Heart right ventricle (tissue), 2 donors: ENCODE measurements around a stretch of chr5.

DNA sequence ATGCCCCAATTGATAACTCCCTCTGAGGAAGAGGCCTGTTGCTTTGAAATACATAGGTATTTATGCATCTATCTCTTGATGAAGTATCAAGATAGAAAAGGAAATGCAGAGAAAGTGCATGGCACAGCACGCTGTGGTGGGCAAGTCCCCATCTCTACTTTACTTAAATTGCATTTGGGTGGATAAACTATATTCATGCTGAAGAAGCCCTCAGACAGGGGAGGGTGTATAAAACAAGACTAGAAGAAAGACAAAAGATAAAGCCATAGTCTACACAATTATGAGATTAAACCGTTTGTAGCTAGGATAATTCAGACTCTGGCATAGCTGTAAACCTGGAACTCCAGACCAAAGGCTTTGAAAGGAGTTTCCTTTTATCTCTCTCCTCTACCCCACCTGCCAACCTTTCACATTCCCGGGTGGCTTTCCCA, 6.5 kb downstream of the GARIN3 start:
- PRO-cap, 2 experiments, result no peak in any of the 2 experiments

DNA sequence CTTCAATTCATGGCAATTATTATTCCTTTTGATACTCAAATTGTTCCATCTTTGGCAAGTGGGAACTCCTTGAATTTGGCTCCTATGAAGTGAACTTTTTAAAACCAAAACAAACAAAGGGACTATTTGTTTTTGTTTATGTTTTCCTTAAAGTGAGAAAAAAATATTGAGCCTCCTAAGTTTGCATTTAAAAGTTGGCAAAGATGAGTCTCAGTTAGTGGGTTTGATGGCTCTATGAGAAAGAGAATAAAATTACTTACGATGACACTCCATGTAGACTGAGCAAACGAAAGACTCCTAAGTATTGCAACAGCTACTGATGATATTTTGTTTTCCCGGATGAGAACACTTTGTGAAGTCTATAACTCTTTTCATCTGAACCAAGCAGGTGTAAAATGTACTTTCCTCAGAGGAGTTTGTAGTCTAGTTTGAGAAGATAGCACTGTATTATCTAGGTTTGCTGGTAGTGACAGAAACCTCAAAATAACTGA, 1.8 kb upstream of the ITK start:
- PRO-cap, 2 experiments, result no peak in any of the 2 experiments

DNA sequence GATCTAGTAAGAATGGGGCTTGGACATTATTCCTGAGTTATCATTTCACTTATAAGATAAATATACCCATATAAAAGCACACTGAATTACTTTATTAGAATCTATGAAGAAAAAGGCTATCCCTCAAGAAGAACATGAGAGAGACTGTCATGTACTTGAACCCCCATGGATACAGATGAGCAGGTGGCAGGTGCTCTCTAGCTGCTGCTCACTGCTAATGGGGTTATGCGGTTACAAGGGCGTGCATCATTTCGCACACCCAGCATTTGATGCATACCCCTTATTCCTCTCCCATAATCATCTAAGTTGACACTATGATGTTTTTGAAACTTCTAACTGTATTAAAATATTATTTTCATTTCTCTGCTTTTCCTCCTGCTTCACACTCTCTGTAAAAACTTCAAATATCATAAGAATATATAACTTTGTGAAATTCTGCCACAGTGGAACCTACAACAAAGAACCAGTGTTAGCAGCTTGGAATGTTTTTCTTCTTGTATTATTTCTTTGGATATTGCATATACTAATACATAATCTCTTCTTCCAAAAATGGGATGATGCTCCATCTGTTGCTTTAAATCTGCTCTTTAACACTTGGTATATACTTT, 16.5 kb downstream of the ITK start:
- PRO-cap, 2 experiments, result no peak in any of the 2 experiments

DNA sequence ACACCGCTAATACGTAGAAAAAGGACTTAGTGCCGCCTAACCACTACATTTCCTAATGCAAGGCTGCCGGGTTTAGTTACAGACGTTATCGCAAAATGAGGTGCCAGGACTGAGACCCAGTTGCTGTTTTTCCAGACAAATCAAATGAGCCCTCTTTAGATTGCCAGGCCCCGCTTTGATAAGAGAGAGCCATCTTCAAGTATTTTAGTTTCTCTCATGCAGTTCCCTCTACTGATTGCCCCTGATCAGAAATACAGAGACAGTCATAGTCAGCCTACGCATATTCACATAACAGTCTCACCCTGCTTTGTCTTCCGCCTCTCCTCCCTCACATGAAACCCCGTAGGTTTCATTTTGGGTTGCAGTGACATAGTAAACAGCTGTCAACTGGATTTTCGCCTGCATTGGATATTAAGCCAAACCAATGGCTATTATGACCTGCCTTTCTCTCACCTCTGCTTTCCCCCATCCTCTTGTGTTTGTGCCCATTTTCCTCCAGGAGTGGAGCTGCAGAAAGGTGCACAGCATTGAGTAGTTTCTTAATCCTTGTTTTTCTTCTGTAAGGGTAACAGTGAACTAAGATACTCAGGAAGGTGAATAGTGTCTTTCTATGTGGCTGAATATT, 968 bp downstream of the FNDC9 start:
- PRO-cap, 2 experiments, result no peak in any of the 2 experiments

GRCh38 chr5:157485635-157486204, 25.7 kb downstream of the NIPAL4 start:
- PRO-cap, 2 experiments, result no peak in any of the 2 experiments

GRCh38 chr5:157496699-157497184, 36.7 kb downstream of the NIPAL4 start:
- PRO-cap, 2 experiments, result no peak in any of the 2 experiments

- PRO-cap, 2 experiments, result no peak in any of the 2 experiments
Observed at GRCh38 chr5:157836340-157837122, 22.4 kb downstream of the CLINT1 start.

GRCh38 chr5:158421436-158421778, 562.5 kb upstream of the CLINT1 start:
- PRO-cap, 2 experiments, result no peak in any of the 2 experiments

- PRO-cap, 2 experiments, result no peak in any of the 2 experiments
Observed at GRCh38 chr5:158676993-158677580, 422.6 kb downstream of the EBF1 start.

DNA sequence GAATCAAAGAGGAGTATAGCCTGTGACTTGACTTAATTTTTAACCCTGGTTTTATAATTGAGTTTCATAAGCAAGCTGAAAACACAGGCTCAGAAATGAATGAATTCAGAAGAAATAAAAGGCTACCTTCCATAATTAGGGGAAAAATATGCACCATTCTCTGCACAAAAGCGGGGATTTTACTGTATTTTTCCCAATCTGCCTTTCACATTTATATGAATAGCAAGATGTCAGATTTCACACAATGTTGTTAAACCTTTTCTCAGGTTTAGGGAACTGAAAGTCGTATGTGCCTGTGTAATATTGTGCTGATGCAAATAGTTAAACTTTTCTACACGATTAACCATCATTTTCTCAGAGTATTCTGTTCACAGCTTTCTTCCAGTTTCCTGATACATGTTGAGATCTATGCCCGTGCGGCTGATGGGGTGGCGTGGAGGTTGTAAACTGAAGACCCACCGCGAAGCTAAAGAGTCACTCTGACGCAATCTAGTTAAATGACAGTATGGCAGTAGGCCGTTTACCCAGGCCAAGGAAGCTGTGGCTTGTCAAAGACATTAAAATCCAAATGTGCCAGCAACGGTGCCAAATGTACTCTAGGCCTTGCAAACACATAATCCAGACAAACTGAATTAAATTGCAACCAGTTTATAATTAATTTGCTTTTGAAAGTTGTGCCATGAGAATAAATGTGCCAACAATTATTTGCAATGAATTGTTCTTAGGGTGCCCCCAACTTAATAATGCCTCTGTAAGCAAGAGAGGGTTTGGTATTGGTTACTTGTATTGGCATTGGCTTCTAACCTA, 145.7 kb downstream of the EBF1 start:
- PRO-cap, 2 experiments, result no peak in any of the 2 experiments

- PRO-cap, 2 experiments, result peak in 2 of 2 experiments; most common plus-strand start chr5:159018097 (in 1); most common minus-strand start chr5:159017984 (in 2)
Observed at GRCh38 chr5:159017496-159018566, 81.9 kb downstream of the EBF1 start.

- PRO-cap, 2 experiments, result peak in 2 of 2 experiments; most common plus-strand start chr5:159049918 (in 2); most common minus-strand start chr5:159049894 (in 1)
Observed at GRCh38 chr5:159049444-159050178, 50.1 kb downstream of the EBF1 start.

DNA sequence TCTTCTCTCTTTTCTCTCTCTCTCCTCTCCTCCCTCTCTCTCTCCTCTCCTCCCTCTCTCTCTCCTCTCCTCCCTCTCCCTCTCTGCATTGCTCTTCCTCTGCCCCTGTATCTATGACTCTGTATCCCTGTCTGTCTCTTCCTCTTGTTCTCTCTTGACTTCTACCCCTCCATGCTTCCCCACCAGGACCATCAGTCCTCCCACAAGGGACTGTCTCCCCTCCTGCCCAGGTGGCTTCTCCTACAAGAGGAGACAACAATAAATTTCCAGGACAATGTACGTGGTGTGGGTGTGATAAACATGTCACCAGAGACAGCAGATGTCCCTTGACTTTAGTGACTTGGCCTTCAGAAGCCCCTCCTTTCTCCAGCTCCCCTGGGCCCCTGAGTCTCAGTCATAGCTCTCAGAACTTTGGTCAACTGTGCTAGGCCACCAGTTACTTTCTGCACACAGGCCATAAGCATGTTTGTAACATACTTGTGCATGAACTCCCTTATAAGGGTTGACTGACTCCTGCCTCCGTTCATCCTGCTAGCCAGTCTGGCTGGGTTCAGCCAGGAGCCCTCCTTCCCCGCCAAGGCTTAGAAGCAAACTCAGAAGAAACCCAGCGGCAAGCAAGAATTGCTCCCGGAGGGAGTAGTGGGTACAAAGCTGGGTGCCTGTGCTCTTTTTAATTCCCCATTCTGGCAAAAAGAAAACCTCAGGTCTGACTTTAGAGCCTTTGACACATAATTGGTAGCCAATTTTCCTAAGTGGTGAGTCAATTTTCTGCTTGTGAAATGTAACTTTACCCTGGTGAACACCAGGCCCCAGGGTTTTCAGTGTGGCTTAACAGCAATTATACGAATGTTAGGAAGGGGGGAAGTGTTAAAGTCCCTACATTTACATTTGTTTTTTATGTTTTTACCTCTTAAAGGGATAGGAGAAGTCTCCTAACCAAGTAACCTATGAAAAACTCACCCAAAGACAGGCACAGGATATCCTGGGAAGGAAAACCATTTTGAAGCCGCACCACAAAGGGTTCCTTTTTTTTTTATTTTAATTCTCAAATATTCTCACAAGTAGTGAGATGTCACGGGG, 49.2 kb downstream of the EBF1 start:
- PRO-cap, 2 experiments, result peak in 1 of 2 experiments; most common plus-strand start position 406 of the sequence (in 1); most common minus-strand start position 115 of the sequence (in 1)

DNA sequence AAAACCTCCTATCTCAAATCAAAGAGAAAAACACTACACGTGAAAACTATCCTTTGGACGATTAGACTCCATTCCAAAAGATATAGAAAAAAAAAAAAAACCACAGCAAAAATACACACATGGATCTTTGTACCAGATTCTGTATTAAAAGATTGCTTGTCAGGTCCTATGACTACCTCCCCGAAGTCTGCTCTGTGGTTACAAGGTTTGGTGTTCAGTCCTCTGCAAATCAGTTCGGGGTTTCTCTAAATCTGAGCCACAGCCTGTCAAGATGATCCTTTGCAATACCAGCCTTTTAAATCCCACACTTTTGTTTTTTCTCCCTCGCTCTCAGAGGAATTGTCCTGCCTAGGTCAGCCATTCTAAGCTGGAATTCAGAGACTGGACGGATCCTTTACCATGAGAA, 47.4 kb downstream of the EBF1 start:
- PRO-cap, 2 experiments, result no peak in any of the 2 experiments

GRCh38 chr5:159062108-159062679, 37.5 kb downstream of the EBF1 start:
- PRO-cap, 2 experiments, result no peak in any of the 2 experiments

DNA sequence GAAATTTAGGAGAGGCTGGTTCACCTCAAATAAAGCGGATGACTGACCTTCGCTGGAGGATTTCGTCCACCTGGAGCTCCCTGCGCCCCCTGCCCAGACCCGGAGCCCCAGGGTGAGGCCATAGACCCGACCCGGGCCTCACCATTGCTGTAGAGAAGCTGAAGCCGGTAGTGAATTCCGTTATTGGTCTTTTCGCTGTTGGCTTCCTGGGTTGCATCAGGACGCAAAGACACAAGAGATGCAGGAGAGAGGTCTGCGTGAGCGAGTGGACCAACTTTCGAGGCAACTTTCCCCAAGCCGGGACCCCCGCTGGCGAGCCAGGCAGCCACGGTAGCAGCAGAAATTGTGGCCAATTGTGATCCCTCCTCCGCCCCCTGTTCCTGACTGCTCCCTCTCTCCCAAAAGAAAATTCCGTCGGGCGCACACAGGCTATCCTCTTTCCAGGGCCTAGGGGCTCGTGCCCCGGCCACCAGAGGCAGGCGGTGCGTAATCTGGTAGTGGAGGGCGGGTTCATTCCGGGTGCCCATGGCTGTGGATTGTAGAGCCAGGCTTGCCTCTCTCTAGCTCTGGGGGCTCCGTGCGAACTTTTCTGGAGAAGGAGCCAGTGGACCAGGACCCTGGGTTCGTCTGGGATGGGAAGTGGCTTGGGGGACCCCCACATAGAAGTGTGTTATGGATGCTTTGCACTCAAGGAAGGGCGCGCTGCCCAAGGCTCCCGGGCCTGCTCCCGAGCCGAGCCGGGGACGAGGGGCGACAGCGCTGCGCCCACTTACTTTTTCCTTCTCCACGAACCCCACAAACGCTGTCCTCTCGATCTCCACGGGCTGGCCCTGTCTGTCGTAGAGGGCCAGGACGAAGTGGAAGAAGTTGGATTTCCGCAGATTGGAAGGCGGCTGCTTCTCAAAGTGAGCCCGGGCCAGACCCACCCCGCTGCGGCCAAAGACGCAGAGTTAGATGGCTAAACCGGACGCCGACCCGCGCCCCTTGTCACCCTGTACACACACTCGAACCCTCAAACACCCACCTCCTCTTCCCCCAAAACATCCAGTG, 3.2 kb downstream of the EBF1 start:
- PRO-cap, 2 experiments, result peak in 1 of 2 experiments; most common plus-strand start position 234 of the sequence (in 1)

DNA sequence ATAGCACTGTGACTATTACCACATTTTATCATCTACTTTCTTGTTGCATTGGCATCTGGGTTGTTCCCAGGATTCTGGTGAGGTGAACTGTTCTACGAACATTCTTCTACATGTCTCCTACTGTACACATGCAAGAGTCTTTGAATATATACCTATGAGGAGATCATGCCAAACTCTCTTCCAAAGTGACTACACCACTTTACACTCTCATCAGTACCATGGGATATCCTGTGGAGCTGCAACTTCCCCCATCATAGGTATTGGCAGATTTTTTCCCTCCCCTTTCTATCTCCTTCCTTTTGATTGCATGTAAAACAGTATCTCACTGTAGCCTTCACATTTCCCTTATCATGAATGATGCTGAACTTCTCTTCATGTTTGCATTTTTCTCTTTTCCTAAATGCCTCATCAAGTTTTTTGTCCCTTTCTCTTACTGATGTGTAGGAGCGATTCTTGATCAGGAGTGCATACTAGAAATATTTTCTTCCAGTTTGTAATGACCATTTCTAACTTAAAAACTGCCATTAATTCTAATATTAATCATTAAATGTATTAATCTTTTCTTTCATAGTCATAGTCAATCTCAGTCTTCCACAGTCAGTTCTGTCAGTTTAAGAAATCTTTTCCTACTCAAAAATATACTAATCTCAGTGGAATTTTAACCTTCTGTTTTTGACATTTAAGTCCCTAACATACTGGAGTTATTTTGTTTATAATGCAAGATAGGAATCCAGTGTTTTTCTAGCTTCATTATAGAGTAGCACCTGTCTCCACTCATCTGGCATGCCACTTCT, 43.3 kb downstream of the RNF145 start:
- PRO-cap, 2 experiments, result no peak in any of the 2 experiments

DNA sequence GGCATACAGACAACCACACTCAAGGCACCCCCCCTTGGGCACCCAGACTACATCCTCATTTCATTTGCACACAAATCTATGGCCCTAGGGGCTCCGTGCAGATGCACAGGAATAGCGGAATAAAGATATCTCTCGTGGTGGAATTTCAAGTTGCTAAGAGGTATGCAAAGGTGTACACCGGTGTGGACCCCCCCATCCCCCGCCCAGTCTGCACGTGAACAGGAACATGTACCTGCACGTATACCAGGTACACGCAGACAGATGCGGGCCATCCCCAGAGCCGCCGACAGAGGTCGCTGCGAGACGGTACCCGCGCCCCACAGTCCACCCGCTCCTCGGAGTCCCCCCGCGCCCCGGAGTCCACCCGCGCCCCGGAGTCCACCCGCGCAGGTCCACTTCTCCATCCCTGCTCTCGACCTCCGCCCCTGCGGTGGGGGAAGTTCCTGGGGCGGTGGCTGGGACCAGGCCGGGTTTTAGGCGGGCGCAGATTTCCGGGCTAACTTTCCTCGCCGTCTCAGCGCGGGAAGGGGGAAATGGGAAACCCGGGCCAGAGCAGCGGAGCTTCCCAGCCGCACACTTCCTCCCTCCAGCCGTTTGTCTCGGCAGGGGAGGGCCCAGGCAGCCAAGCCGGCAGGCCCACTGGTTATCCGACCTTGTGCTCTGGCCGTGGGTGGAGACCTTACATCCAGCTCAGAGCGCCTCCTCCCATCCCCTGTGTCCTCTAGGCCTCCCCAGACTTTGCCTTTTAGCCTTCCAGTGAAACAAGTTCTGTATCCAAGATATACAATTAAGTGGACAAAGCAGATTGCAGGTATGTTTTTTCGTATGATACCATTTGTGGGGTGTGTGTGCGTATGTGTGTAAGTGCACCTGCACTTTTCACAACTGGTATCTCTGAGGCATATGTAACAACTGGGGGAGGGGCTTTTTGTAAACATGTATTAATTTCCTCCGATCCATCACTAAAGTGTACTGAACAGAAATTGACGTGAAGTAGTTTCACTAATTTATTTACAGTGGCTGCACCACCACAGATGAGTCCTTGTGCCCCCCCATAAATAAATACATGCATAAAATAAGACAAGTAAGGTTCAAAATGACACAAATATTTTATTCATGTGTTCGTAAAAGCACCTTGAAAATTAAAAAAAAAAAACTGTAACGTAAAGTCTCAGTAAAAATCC, 1.3 kb upstream of the IL12B start:
- PRO-cap, 2 experiments, result no peak in any of the 2 experiments

- PRO-cap, 2 experiments, result no peak in any of the 2 experiments
Observed at GRCh38 chr5:159787420-159787805, 128.9 kb upstream of the ADRA1B start.

DNA sequence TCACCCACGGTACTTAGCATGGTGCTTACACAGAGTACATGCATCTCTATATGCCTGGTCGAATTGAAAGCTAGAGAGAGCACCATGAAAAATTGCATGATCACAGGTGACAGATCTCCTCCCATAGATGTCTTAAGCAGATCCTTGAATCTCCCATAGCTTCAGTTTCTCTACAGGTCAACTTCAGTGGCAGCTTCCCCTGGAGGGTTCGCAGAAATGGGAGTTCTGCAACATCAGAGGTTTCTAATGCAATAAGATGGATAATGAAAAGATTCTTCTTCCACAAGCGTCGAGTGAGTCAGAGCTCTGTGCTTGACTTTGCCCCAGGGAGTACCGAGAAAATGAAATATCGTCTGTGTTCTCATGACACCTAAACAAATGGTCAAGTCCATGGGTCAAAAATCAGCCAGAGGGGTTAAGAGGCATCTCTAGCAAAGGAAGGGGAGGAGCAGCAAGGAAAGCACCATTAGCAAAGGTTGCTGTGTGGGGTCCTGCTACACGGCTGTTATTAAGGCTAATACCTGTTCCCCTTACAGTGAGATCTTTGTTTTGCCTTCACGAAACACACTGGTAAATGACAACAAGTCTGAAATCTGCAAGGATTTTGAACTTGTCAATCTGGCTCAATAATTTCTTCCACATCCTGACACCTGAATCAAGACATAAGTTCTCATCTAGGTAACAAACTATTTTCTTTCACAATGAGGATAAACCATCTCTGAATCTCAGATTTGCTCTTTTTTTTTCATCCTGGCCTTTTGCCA, 3.2 kb upstream of the ADRA1B start:
- PRO-cap, 2 experiments, result no peak in any of the 2 experiments